ENCODE measurements around the gene U2SURP.

DNA sequence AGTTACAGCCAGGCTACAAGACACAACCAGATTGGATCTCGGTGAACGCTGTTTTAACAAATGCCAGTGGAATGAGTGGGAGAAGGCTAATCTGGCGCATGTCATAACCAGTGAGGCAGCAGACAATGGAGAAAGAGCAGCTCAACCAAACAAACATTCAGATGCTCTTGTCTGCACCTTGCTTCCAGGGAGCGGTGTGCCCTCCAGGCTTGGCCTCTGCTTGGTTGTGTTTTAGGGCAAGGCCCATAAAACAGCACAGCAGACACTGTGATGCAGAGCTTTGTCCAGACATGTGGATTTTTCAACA, 45.9 kb upstream of the ATP1B3 start:
- RRBS = no CpG with 5 or more reads among the region's 4 CpGs

GRCh38 chr3:141875491-141875889, 953 bp upstream of the ATP1B3 start:
- RRBS = 2% methylated on average over 5 of the region's 18 CpGs

DNA sequence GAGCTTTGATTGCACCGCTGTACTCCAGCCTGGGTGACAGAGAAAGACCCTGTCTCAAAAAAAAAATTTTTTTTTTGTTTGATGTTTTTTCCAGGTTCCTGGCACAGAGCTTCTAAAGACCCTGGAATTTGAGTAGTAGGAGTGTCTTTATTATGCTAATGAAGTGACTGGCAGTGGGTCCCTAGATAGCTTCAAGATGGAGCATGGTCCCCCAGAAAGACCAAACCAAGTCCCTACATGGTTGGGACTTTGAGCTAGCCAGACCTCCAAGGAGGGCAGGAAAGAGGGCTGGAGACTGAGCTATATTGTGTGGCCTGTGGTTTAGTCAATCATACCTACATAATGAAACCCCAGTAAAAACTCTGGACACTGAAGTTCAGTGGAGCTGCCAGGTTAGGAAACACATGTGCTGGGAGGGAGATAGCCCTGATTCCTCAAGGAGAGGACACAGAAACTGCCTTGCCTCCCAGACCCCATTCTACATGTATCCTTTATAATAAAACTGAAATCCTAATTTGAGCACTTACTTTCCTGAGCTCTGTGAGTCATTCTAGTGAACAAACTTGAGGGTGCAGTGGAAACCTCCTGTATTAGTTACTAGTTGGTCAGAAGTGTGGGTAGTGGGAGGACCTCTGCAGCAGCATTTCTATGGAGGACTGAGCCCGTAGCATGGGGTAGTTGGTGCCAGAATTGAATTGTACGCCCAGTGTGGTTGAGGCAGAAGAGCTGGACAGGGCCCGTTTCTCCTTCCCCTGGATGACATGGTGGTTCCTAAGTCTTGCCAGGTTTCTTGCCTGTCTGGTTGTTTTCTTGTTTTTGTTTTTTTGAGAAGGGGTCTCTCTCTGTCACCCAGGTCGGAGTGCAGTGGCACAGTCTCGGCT, 23.8 kb downstream of the ATP1B3 start:
- RRBS = no CpG with 5 or more reads among the region's 6 CpGs

DNA sequence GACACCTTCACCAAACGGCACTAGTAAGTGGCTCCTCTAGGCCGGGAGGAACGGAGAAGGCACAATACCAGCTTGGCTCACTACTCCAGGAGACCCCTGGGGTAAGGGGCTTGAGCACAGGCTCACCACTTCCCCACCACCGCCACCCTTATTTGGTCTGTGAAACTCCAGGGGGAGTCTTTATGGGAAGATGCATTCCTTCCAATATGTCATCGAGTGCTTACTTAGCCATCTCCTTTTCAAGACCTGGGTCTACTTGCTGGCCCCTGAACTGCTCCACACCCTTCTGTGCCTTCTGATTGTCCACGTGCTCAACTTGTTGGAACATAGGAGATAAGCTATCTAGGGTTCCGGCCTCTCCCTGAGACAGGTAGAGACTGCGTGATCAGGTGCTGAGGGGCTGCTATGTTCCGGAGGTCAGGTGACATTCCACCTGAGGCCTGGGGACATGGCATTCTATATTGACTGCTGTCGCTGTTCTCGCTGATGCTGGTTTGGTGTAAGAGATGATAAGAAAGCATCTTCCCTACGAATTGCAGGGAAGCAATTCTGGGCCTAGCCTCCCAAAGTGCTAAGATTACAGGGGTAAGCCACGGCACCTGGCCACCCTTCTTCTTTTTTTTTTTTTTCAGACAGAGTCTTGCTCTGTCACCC, 65.5 kb downstream of the ATP1B3 start:
- RRBS = 100% methylated on average over 3 of the region's 13 CpGs

- RRBS = no CpG with 5 or more reads among the region's 5 CpGs
Observed at GRCh38 chr3:142072665-142073311, 76.6 kb downstream of the TFDP2 start.

GRCh38 chr3:142445628-142446433, 2.0 kb downstream of the XRN1 start:
- RRBS = no CpG with 5 or more reads among the region's 7 CpGs

DNA sequence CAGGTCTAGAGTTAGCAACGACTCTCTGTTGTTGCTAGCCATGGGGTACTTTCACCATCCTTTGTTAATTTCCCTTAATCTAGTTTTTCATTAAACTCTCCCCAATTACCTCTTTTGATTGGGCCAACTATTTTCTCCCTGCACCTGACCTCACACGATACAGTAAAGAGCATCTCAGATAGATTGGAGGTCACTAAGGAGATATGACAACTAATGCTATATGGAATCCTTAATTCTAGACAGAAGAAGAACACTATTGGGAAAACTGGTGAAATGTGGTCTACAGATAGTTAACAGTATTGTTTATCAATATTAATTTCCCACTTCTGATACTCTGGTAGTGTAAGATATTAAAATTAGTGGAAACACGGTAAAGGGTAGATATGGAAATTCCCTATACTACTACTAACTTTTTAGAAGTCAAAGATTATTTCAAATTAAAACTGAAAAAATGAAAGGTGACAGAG, 40.5 kb upstream of the XRN1 start:
- RRBS = no CpG with 5 or more reads among the region's 3 CpGs

GRCh38 chr3:142613473-142614070, 17.4 kb downstream of the PLS1 start:
- RRBS = no CpG with 5 or more reads among the region's 1 CpG

GRCh38 chr3:142731989-142732696, 8.3 kb downstream of the TRPC1 start:
- RRBS = no CpG with 5 or more reads among the region's 4 CpGs

DNA sequence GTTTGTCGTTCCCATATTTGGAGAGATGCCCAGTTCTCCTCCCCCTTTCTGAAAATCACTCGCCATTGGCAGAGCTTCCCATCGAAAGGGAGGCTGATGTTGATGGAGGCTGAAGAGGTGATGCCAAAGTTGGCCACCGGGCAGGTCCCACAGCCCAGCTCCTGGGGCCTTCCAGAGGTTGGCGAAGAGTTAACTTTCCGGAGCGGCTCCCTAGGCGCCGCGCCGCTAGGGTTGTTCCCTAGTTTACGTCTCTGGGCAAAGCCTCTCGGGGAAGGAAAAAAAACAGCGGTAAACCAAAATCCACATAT, 757 bp downstream of the PCOLCE2 start:
- RRBS = 11% methylated on average over 3 of the region's 14 CpGs

GRCh38 chr3:143001511-143002371, at the start of gene U2SURP:
Gene U2SURP (plus strand): TSS chr3:143001570.
- RRBS = 2% methylated on average over 7 of the region's 52 CpGs

DNA sequence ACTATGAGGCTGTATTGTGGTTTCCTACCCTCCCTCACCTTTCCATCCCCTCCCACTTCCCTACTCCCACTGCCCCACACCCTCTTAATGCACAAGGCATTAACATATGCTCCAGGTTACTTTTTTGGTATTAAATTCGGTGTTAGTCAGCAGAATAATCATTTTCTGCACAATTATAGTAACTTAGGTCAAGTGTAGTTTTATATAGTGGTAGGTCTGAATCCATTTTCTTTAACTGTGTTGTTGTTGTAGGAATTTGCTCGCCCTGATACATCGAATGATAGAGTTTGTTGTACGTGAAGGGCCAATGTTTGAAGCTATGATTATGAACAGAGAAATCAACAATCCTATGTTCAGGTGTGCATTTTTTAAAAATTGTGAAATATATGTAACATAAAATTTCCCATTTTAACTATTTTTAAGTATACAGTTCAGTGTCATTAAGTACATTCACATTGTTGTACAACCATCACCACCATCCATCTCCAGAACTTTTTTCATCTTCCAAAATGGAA, 25.6 kb downstream of the U2SURP start:
- RRBS = no CpG with 5 or more reads among the region's 4 CpGs

DNA sequence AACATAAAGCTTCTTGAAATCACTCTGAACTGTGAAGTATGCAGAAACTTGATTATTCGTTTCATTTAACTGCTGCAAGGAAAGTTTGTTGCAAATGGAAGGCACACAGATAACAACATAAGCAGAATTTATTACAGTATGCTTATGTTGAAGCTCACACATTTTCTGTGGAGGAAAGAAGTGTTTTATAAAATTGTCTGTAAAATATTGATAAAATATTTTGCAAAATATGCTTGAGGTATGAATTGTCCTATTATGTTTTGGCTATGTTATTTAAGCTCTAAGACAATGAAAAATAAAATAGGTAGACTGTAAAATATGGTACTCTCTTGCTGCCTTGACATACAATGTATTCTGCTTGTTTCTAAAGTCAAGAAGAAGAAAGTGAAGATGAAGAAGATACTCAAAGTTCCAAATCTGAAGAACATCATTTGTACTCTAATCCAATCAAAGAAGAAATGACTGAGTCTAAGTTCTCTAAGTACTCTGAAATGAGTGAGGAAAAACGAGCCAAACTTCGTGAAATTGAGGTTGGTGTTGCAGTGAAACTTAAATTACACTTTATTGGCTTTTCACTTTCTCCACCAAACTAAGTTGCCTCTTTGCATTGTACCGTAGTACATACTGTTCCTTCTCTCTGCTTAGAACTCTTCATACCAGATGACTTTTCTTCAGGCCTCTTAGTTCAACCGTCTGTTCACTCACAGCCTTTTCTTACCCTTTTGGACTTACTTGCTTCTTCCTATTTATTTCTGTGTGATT, 41.6 kb downstream of the U2SURP start:
- RRBS = no CpG with 5 or more reads among the region's 5 CpGs

DNA sequence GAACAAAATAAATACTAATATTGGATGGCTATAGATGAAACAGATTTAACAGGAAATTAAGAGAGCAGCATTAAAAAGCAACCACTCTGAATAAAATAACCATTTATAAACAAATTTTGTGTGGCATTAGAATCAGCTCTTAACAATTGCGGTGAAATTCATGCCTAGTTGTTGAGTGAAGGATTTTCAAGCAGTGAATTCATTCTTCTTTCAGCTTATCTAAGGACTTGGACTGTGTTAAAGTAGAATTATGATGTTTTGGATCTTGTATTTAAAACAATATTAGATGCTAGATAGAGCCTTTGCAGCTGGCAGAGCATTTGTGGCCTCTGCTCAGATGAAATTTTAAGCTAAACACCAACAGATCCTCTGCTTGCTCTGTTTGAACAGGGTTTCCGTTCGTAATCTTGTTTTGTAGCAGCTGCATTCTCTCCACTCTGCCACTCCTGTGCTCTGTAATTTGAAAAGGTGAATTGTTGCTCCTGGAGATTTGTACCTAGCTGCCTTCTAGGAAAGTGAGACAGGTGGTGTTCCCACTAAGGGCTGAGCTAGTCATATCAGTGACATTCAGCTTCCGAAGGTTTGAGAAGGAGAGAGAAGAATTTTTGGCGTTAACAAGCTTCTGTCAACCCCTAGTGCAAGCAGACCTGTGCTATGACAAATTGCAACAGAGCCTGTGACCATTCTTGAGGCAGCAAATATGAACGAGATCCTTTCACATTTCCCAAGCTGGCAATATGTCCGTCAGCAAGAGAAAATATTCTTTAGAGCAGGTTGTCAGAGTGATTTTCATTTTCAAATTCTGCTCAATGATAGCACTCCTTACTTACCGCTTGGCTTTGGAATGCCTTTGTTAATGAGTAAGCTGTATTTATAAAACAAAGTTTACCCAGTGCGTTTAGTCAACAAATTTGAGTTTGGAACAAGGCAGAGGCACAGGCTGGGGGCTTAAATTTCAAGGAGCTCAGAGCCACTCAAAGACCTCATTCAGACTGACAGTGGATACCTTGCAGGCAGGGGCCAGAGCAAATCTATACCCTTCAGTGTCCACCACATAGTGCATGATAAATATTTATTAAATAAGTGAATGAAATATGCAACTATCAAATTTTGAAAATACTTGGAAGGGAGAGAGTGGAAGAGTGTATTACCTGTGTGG, 5.3 kb downstream of the CHST2 start:
- RRBS = no CpG with 5 or more reads among the region's 9 CpGs

DNA sequence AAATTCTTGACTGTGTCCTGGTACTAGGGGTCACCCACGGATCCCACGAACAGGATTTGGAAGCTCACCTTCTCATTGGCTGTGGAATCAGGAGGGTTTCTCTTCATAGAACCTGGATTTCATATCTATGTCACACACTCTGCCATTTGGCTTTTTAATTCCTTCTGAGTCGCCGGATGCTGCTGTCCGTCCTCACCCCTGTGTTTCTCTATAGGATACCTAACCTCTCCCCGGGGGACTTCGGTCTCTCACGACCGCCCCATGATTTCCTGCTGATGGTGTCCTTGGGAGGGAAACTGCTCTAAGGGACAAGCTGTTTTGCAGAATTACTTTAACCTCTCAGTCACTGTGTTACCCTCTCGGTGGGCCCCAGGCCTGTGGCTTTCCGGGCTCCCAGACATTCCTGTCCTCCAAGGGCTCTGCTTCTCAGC, 40.7 kb downstream of the CHST2 start:
- RRBS = 88% methylated on average over 1 of the region's 11 CpGs

DNA sequence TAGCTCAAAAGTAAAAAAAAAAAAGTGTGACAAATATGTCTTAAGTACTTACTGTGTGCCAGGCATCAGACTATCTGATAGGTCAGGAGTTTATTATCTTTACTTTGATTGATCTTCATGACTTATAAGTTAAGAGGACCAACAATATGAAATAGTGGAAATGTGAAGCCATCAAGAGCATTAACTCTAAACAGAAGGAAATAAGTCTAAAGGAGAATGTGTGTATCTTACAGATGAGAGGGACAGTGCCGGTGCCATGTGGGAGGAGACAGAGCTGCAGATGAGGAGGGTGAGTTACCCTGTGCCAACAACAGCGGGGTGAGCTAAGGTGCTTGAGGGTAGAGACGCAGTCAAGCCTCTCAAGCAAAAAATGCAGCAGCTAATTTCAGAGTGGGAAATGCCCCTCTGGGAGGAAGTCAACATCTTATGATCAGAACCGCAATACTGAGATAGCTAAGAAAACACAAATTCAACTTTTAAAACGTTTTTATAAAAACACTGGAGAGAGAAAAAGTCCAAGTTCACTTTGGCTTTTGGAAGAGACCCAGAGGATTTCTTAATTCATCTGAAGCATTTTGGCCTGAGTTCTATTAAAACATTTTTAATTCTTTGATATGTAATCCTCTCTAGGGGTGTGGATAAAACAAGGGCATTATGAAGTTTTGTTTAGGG, 319.3 kb downstream of the SLC9A9 start:
- RRBS = no CpG with 5 or more reads among the region's 5 CpGs

DNA sequence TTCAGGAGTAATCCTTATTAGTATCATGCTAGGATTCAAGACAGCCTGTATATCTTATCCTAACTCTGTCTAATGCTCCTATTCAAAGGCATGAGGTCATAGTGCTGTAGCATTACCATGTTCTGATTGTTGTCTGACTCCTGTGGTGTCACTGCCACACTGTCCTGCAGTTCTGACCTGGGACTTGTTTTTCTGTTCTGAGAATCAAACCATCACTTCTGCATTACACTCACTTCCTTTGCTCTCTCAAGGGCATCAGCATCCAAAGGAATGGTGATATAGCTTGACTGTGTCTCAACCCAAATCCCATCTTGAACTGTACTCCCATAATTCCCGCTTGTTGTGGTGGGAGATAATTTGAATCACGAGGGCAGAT, 146.6 kb downstream of the DIPK2A start:
- RRBS = no CpG with 5 or more reads among the region's 2 CpGs

DNA sequence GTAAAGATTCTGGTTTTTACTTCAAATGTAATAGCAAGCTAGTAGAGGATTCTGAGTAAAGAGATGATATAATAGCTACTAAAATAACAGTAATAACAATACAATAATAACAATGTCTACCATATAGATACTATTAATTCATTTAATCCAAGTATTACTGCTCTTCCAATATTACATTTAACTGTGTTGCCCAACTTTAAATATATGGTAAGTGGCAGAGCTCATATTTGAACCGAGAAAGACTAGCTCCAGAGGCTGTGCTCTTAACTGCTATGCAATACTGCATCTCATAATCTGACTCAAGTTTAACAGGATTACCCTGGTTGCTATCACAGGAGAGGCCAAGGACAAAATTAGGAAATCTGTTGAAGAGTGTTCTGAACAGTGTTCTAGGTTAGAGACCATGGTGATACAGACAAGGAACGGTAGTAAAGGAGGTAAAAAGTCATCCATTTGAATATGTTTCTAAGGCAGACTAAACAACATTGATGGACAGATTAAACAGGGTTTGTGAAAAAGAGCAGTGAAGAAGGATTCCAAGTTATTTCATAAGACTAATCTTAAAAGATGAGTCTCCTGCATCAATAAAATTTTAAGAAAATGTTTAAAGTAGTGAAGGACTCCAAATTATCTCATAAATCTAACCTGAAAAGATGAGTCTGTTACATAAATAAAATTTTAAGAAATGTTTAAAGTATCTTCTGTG, 22.1 kb downstream of the PLOD2 start:
- RRBS = no CpG with 5 or more reads among the region's 2 CpGs

DNA sequence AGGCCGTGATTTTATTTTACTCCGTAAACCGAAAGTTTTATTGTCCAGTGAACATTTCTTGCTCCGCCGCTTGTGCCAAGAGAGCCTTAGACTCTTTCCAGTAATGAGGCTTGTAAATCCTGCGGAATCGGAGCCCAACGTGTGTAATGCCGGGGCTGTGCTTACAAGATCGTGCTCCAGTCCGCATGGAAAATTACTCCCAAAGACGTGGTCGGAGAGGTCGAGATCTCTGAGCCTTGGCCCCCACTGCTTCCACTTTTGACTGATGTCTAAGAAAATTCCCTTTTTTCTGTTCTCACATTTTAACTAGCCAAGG, 691 bp upstream of the PLOD2 start:
- RRBS = no CpG with 5 or more reads among the region's 14 CpGs

Data from epithelial cell of esophagus (primary cell).